Epithelial cell of esophagus (primary cell): Measurements from ENCODE around the gene PARN.

- RRBS, result no CpG with 5 or more reads among the region's 11 CpGs
Observed at GRCh38 chr16:12030488-12031115, 54.1 kb downstream of the SNX29 start.

- RRBS, result no CpG with 5 or more reads among the region's 16 CpGs
Observed at GRCh38 chr16:12038486-12039087, 62.1 kb downstream of the SNX29 start.

DNA sequence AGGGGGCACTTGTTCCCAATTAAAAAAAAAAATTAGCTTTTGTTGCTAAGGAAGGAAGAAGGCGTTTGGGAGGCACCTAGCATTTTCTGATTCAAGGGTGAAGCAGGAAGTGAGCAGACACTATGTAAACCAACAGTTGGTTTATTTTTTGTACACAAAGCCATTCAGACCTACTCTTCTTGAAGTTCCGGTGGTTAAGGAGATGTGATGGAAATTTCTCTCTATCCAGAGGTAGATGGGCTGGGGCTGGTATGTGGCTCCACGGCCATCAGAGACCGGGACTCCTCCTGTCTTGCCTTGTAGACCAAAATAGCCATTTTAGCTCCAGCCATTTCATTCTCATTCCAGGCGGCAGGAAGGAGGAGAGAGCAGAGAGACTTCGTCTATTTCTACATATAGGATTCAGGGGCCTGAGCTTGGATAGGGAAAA, 103.0 kb downstream of the SNX29 start:
- RRBS, result 67% methylated on average over 3 of the region's 6 CpGs

DNA sequence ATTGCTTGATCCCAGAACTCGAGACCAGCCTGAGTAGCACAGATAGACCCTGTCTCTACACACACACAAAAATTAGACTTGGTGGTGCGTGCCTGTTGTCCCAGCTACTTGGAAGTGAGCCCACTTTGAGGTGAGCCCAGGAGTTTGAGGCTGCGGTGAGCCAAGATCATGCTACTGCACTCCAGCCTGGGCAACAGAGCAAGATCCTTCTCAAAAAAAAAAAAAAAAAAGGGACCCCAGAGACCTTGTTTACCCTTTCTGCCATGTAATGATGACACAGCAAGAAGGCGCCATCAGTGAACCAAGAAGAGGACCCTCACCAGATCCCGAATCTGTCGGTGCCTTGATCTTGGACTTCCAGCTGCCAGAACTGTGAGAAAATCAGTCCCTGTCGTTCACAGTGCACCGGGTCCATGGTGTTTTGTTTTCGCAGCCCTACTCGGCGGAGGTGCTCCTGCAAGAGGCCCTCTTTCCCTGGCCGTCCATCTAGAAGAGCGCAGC, 115.1 kb downstream of the SNX29 start:
- RRBS, result no CpG with 5 or more reads among the region's 13 CpGs

DNA sequence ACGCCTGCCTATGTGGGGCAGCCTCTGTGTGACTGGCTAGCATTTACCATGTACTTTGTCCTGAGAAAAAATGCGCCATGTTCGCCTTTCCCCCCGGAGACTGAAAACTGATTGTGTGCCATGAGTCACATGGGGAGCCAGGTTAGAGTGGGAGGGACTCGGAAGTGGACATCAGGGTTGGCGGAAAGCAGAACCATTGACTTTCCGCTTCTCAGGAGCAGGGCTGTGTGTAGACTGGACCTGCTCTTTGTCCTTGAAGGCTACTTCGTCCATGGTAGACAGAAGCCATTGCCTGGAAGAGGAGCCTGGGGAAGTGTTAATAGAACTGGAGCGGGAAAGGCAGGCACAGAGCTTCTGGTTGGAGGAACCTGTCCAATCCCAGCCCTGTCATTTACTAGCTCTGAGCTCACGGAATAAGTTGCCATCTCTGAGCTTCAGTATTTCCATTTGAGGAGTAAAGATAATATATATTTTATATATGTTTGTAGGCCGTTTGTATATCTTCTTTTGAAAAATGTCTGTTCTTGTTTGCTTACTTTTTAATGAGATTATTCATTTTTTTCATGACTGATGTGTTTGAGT, 235.7 kb downstream of the SNX29 start:
- RRBS, result no CpG with 5 or more reads among the region's 11 CpGs

DNA sequence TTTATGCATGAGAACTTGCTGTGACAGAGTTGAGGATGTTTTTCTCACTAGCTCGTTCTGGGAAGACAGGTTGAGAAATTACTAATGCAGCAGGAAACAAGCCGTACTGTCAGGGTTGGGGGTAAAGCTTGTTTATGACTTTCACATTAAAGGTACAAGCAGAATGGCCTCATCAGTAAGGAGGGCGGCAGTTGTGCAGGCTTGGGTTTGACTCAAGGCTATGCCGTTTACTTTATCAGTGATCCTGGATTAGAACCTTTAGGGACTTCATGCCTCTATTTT, 267.5 kb downstream of the CPPED1 start:
- RRBS, result no CpG with 5 or more reads among the region's 4 CpGs

- RRBS, result no CpG with 5 or more reads among the region's 5 CpGs
Observed at GRCh38 chr16:12613373-12613669, 190.4 kb downstream of the CPPED1 start.

DNA sequence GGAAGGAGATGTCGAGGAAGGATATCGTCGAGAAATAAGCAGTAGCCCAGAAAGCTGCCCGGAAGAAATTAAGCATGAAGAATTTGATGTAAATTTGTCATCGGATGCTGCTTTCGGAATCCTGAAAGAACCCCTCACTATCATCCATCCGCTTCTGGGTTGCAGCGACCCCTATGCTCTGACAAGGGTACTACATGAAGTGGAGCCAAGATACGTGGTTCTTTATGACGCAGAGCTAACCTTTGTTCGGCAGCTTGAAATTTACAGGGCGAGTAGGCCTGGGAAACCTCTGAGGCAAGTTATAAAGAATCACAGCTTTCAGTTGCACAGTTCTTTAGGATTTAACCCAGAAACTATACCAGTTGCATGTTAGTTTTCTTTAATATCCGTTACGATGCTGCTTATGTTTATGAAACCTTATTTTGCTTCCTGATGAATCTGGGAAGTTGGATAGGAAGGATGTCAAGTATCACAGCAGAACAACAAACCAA, 15.5 kb downstream of the ERCC4 start:
- RRBS, result no CpG with 5 or more reads among the region's 14 CpGs

DNA sequence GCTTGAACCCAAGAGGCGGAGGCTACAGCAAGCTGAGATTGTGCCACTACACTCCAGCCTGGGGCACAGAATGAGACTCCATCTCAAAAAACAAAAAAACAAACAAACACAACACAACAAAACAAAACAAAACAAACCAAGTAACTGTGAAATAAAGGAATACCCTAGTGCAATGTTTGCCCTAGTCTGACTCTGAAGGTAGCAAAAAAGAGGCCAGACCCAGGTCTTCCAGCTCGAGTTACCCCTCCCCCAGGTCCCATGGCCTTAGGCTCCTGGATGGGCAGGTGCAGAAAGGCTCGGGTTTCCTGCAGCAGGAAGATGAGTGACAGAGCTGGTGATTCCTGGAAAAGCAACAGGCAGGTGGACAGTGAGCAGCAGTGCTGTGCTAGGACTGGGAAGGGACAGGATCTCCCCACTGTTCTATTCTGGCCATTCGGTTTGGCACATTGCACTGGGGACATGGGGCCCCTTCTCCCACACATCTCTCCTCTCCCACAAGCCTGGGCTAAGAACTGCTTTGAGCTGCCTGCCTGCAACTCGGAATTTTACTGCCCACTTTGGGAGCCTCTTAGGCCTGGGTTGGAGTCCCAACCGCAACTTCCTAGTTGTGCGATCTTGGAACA, 42.9 kb upstream of the MRTFB start:
- RRBS, result no CpG with 5 or more reads among the region's 7 CpGs

GRCh38 chr16:14073262-14073743, 2.2 kb downstream of the MRTFB start:
- RRBS, result no CpG with 5 or more reads among the region's 3 CpGs

DNA sequence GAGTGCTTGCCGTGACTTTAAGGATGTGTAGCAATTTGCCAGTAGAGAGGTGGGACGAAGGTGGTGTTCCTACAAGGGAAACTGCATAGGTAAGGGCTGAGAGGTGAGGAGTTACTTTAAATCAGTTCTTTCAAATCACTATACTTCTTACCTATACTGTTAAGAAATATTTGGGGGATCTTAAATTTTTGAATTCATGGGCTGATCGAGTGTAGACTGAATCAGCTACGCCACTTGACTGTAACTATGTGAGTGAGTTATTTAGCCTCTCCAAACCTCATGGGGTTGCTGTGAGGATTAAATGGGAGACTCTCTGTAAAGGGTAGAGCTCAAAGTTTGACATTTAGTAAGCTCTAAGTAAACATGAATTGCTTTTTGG, 35.1 kb downstream of the MRTFB start:
- RRBS, result no CpG with 5 or more reads among the region's 4 CpGs

DNA sequence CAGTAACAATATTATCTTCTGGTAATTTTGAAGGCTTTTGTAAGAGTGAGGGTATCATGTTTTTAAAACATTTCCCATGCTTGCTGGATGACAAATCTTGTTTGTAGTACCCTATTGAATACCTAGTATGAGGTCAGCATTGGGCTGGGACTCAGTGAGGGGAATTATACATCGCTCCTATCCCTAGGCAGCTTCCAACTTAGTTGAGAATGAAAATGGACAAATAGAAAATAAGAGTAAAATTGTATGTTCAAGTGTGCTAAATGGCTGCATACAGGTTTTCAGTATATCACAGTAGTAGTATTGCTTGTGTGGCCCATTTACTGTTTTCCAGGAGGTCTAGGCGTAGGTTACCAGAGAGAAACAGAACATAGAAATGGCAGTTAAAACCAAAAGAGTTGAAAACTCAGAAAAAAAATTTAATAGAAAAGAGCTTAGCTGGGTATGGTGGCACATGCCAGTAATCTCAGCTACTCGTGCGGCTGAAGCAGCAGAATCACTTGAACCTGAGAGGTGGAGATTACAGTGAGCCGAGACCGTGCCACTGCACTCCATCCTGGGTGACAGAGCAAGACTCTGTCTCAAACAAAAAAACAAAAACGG, 35.6 kb downstream of the MRTFB start:
- RRBS, result no CpG with 5 or more reads among the region's 7 CpGs

DNA sequence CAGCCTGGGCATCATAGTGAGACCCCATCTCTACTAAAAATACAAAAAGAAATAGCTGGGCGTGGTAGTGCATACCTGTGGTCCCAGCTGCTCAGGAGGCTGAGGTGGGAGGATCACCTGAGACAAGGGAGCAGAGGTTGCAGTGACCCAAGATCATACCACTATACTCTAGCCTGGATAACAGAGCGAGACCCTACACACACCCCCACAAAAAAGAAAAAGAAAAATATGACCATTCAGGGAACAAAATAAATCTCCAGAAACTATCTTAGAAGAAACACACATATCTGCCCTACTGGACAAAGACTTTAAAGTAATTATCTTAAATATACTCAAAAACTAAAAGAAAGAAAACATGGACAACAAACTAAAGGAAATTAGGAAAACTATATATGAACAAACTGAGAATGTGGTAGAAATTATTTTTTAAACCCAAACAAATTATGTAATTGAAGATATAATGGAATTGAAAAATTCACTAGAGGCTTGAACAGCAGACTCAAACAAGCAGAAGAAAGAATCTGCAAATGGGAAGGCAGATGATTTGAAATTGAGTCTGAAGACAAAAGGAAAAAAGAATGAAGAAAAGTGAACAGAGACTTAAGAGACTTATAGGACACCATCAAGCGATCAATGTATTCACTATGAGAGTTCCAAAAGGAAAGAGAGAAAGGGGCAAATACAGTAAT, 152.1 kb downstream of the MRTFB start:
- RRBS, result no CpG with 5 or more reads among the region's 3 CpGs

GRCh38 chr16:14300645-14301181, 229.6 kb downstream of the MRTFB start:
- RRBS, result no CpG with 5 or more reads among the region's 13 CpGs

DNA sequence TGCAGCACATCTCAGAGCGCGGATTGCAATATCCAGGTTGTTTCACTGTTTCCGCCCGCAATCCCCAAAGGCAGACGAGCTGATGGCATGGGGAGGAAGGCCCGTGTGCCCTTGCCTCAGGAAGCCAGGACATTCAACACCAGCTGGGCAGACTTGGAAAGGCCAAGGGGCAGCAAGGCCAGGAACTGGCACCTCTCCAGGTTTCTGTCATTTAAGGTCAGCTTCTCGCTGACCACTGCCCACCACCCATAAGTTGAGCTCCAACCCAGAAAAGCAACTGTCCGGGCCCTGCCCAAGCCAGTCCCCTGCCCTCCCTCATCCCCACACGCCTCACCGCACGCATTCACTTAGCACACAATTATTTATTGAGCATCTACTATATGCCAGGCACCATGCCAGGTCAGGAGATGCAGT, 274.7 kb downstream of the MRTFB start:
- RRBS, result no CpG with 5 or more reads among the region's 11 CpGs

GRCh38 chr16:14418676-14419360, 211.2 kb downstream of the PARN start:
- RRBS, result no CpG with 5 or more reads among the region's 10 CpGs

GRCh38 chr16:14560417-14560805, 69.6 kb downstream of the PARN start:
- RRBS, result no CpG with 5 or more reads among the region's 1 CpG

- RRBS, result 2% methylated on average over 25 of the region's 79 CpGs
Observed at GRCh38 chr16:14629443-14630760, at the start of gene PARN. Gene PARN, minus strand, starts transcription at chr16:14630260.

DNA sequence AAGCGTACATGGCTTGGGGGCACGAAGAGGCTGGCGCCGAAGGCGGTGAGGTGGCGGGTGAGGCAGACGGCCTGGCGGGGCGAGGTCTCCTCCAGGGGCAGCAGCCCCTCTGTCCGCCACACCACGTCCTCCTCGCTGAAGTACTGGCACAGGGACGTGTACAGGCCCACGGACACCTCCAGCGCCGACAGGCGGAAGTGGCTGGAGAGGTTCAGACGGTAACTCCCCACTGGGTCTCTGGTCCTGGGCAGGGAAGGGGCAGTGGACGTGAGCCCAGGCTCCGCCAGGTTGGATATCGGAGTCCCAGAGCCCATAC, 36.1 kb upstream of the RRN3 start:
- RRBS, result no CpG with 5 or more reads among the region's 21 CpGs

DNA sequence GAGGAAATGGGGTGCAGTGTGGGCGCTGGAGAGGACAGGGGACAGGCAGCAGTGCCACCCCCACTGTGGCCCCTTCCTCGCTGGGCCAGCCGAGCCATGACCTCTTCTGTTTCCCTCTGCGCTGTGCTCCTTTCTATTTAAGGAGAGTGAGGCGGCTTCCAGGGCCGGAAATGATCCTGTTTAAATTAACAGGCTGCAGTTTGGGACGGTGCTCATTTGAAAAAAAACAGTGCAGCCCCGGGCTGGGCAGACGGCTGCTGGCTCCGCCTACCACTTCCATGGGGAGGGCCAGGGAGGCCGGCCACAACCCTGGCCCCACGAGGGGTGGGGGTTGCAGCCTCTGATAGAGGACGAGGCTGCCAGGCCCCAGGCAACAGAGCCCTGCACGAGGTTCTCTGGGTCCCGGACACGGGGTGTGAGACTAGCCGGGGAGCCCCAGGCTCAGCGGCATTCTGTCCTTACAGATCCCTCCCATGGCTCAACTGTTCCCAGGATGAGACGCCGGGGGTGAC, 50.2 kb upstream of the RRN3 start:
- RRBS, result 14% methylated on average over 4 of the region's 20 CpGs